Foreskin keratinocyte (primary cell): Measurements from ENCODE around the gene KDM2A.

- RAMPAGE, total RNA, result no peak
These were observed 1.0 kb upstream of the NPAS4 start for GRCh38 chr11:66419679-66420372.

- RAMPAGE, total RNA, result no peak
These were observed 485 bp upstream of the PELI3 start for GRCh38 chr11:66466008-66466832.

- RAMPAGE, total RNA, result no peak
These were observed 2.3 kb downstream of the CCS start for GRCh38 chr11:66595195-66595795.

- RAMPAGE, total RNA, result no peak
These were observed 397 bp upstream of the RBM14 start for GRCh38 chr11:66615907-66616559.

GRCh38 chr11:66623784-66624672 is 7.6 kb downstream of the RBM14 start:
- RAMPAGE, total RNA, result no peak

GRCh38 chr11:66627446-66627972 is 11.0 kb upstream of the RBM4 start:
- RAMPAGE, total RNA, result no peak

- RAMPAGE, total RNA, result no peak
These were observed 20.9 kb downstream of the SPTBN2 start for GRCh38 chr11:66708109-66708442.

DNA sequence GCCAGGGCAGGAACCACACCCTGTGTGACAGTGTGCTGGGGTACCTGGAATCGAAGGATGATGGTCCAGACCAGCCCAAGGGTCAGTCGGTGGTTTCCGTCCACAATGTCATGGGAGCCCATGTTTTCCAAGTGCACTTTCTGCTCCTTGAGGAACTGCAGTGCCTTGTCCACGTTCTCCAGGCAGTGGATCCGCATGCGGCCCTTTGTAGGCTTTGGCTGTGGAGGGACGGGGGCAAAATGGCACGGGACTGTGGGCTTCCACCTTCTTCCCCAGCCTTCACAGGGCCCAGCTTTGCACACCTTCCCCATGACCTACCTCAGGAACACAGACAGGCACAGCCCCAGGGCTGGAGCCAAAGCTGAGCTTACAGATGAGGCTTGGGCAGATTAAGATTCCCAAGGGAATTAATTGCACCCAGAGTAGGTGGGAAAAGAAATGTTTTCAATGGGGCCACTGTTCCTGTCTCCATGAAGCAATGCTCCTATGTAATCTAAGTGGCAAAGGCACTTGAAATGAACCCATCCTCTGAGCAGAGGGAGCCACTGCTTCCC is 13.8 kb downstream of the SPTBN2 start:
- RAMPAGE, total RNA, result no peak

- RAMPAGE, total RNA, result no peak
These were observed 6.8 kb downstream of the LRFN4 start for GRCh38 chr11:66863508-66864128.

GRCh38 chr11:66864485-66864867 is 7.6 kb downstream of the LRFN4 start:
- RAMPAGE, total RNA, result no peak

GRCh38 chr11:66903986-66904514 is 47.2 kb downstream of the LRFN4 start:
- RAMPAGE, total RNA, result no peak

GRCh38 chr11:66976033-66976712 is 1.1 kb downstream of the C11orf86 start:
- RAMPAGE, total RNA, result no peak

DNA sequence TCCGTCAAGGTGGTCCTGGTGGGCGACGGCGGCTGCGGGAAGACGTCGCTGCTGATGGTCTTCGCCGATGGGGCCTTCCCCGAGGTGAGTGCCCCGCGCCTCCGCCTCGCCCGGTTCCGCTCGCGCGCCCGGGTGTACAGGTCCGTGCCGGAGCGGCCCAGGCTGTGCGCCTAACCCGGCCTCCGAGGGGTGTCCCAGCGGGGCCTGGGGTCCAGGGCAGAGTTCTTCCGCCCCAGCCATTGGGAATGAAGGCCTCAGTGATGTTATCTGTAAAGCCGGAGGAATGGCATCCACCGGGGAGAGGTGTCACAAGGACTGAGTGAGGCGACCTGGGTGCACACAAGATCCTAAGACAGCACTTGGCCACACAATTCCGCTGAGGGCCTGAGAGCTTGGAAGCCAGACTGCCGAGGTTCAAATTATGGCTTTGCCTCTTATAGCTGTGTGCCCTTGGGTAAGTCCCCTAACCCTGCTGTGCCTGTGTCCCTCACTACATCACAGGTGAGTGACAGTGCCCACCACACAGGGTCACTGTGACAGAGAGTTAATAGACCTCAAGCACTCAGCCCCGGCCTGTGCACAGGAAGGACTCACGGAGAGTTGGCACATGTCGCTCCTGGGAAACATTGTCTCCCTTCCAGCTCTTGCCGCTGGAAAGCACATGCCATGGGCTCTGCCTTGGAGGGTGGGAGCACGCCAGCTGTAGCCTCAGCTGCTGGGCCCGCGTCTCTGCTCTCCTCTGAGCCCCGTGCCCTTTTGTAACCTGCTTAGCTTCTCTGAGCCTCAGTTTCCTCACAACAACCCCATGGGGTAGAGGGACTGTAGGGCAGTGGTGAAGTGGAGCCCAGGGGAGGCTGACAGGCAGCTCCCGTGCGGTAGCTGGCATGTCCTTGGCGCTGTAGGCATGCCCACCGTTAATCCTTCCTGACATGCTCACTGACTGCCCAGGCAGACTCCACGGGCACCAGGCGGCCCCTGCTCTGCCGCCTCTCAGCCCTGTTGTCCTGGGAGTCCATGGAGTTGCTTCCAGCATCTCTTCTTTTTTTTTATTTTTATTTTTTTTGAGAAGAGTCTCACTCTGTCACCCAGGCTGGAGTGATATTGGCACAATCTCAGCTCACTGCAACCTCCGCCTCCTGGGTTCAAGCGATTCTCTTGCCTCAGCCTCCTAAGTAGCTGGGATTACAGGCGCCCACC is 702 bp downstream of the RHOD start:
- RAMPAGE, total RNA, result no peak

DNA sequence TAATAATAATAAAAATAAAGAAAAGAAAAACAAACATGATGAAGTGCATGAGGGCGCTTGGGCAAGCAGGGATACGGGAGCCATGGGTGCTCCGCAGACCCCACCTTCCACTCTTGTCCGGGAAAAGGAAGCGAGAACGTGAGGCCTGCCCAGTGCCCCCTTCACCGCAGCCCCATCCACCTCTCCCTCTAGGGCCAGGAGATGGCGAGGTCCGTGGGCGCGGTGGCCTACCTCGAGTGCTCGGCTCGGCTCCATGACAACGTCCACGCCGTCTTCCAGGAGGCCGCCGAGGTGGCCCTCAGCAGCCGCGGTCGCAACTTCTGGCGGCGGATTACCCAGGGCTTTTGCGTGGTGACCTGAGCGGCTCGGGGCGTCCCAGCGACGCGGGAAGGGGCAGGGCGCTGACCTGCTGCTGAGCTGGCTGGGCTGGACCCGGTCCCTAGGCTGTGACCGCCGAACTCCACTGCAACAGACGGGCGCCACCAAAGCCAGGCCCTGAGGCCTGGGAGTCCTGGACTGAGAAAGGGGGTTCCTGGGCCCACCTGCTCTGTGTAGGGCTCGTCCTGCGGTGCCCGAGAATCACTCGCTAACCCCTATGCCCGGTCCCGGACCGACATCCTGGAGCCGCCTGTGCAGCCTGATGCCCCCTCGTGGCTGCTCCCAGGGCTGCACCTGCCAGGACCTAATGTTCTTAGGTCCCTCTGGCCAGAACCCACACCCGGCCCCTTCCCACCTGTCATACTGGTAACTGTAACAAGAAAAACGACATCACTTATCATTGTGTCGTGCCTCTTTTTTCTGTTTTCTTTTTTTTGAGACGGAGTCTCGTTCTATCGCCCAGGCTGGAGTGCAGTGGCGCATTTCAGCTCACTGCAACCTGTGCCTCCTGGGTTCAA is 14.8 kb downstream of the RHOD start:
- RAMPAGE, total RNA, result no peak

GRCh38 chr11:67118806-67119588 is at the start of gene KDM2A:
TSS of gene KDM2A (plus strand) at chr11:67119263.
- RAMPAGE, total RNA, result no peak

DNA sequence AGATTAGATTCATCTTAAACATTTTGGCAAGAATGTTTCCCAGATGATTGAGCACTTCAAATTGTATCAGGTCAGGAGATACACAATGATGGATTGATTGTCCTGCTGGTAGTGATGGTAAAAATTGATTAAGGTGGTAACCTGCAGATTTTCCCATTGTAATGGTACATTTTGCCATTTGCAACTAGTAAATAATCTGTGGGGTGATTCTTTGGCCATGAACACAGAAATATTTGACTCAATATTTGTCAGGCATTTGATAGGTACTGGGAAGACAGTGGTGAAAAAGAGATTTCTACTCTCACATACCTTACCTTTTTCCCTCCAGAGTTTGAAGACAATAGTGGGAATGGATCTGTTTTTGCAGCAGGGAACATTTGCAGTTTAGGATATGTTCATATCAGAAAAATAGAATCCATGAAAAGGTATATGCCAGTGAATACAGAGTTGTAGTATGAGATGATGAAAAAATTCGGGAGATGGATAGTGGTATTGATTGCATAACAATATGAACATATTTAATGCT is 40.5 kb downstream of the KDM2A start:
- RAMPAGE, total RNA, result no peak

- RAMPAGE, total RNA, result no peak
These were observed 62.5 kb downstream of the KDM2A start for GRCh38 chr11:67181536-67181944.

DNA sequence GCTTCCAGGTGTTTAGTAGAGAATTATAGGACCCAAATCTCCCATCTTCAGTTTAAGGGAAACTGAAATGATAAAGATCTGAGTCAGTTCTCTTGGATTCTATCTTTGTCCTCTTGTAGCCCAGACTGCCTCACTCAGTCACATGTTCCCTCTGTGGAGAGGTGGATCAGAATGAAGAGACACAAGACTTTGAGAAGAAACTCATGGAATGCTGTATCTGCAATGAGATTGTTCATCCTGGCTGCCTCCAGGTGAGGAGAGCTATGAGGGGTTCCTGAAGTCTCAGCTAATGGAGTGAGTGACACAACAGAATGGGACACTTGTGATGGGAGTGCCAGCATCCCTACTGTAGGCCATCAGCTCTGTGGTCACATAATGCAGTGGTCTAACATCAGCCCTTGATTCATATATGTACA is 20.4 kb upstream of the GRK2 start:
- RAMPAGE, total RNA, result no peak

DNA sequence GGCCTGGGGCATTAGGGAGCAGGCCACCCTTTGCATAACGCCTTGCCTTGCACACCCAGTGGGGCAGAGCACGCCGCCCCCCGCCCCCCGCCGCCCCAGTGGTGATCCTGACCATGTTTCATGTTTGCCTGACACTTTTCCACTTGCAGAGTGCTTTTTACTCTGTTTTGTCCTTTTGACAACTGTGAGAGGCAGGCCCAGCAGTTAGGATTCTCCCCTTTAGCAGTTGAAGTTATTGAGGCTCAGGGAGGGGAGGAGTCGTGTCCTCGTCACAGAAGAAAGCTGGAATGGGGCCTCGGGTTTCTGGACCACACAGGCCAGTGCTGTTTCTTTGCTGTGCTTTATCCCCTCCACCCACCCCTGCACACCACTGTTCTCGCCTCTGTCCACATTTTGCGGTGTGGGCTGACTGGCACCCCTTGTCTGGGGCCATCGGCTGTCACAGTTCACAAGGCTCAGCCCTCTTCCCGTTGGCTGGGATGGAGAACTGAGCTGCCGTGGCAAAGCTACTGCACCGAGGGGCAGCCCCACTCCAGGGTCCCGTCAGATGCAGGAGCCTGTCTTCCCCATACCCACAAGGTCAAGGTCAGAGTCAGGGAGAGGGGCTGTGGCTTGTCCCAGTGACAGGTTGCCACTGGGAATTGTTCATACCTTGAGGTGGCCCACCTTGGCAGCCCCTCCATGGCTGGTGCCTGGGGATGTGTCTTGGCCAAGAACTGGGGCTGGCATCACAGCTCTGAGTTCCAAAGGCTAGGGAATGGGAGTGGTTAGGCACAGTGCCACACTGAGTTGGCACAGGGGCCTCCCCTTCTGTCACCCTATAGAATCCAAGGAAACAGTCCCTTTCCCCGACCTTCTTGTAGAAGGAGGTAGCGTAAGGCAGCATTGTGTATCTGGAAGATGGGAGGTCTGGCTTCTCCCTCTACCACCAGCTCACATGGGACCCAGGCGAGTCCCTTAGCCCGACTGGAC is 3.1 kb downstream of the GRK2 start:
- RAMPAGE, total RNA, result no peak

- RAMPAGE, total RNA, result no peak
These were observed 5.6 kb upstream of the ANKRD13D start for GRCh38 chr11:67283491-67283960.